Frontal cortex (tissue), 2 donors: ENCODE data around the genes PARP2, KLHL33, NDRG2 and SUPT16H.

DNA sequence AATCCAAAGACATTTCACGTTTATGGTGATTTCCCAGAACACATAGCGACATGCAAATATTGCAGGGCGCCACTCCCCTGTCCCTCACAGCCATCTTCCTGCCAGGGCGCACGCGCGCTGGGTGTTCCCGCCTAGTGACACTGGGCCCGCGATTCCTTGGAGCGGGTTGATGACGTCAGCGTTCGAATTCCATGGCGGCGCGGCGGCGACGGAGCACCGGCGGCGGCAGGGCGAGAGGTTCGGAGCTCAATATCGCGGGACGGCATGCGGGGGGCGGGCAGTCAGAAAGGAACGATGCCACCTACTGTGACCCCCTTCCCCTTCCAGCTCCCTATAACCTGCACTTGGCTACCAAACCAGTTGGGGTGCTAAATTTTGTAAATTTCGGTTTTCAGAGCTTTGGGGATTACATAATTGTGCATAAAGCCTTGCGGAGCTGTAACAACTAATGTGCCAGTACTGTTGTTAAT is at the start of gene PARP2:
PARP2 (plus strand) TSS at position 185 of the 470 bp plus-strand sequence.
- RAMPAGE, long total RNA, result no peak

DNA sequence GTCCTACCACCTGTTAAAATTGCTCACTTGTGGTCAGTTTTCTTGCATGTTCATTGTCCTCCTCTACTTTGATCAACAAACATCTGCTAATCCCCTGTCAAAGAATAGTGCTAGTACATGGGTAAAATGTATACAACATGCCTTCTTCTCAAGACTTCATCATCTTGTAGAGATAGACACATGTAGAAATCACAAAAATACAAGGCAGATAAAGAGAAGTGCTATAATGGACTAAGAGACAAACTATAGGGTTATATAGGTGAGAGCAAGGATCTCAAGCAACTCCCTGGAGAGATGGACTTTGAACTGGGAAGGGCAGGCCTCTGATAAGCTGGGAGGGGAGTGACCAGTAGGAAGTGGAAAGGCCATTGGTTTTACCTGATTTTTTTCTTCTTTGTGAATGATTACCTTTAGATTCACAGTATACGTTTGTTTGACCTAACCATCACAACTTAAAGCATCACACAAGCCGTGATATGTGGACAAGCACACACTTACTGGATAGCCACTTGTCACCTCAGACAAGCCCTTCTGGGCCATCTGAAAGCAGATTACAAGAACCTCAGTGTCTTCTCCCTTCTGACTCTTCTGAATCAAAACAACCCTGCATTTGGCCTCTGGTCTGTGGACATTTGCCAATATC is 5.2 kb upstream of the TEP1 start:
- RAMPAGE, long total RNA, result no peak

- RAMPAGE, long total RNA, result no peak
Measured at GRCh38 chr14:20419267-20419772, 6.0 kb upstream of the TEP1 start.

DNA sequence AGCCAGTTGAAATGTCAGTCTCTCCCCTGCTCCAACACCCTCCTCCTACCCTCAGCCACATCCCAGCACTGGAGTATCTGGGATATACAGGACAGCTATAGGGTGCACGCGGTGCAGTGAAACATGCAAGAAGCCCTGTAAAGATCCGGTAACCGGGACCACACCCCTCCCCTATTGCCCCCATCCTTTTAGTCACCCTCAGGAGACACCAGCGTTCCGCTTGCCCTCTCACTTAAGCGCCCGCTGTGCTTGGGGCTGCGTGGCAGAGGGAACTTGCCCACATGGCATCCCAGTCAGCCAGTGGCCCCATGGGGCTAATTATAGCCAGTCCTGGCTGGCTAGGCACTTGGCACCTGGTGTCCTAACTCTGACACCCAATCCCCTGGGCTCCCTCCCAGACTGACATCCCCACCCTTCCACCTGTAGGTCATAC is at the start of gene KLHL33:
KLHL33 (minus strand) TSS at position 264 of the 433 bp plus-strand sequence.
- RAMPAGE, long total RNA, result no peak

DNA sequence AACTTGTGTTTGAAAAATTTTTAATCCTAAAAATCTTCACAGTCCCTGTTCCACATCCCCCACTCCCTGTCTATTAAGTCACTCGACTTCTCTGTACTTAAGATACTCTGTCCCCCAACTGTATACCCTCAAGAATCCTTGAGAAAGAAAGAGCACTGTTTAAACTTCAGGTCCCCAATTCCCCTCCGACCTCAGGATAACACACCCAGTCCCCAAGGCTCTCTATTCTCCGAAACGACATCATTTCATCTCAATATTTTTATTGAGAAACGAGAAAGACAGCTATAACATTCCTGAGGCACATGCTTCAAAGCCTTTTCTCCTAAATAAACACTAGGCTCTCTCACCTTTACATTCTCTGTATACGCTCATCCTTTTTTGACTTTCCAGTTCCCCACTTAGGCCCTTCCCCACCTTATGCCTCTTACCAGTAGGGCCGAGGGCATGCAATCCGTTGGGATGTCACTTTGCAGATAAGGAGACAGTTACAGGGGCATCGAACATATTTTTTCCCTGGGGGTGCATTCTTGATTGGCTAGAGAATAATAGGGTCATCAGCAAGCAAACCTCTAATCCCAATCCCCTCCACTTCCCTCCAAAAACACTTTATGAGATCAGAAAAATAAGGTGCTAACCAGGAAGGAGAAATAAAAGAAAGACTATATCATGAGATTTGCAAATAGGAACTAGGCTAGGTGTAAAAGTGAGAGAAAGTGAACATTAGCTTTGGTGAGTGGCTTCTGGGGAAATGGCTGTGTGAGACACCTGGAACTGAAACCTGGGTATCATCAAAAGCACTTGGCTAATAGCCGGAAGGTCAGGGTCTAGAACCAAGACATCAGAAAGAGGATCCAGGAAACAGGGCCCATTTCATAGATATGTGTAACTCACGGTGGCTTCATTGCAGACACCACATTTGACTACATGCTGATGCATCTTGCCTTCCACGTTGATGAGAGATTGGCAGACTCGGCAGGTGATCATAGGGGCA is 1.2 kb downstream of the PIP4P1 start:
- RAMPAGE, long total RNA, result no peak

DNA sequence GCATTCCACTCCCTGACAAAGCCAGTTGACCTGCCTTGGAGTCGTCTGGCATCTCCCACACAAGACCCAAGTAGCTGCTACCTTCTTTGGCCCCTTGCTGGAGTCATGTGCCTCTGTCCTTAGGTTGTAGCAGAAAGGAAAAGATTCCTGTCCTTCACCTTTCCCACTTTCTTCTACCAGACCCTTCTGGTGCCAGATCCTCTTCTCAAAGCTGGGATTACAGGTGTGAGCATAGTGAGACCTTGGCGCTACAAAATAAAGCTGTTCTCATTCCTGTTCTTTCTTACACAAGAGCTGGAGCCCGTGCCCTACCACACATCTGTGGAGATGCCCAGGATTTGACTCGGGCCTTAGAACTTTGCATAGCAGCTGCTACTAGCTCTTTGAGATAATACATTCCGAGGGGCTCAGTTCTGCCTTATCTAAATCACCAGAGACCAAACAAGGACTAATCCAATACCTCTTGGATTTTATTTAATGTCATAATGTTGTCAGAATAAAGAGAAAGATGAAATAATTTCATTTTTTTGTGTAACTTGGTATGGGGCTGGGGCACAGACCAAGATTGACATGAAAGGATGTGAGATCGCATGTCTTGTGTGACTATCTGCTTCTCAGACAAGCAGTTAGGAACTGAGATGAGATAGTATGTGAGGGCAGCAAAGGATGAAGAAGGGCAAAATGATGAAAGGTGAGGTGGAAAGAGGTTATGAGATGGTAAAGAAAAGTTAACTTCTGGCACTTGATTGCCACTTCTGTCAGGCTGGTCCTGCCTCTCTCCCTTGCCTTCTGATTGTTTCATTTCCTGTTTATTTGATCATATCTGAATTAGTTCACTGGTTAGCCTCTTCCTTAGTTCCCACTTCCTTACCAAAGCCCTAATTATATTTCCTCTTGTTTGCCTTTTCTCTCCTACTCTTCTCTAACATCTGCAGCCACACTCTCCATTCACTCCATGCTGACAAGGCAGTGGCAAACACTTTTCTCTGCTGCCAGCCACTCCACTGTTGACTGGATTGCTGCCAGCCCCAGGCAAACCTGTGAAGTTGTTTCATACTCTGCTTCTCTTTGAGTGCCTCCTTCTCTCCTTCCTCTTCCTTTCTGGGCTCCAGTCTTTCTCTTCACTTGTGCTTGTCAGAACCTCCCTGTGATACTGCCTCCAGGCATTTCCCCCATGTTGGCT is 7.8 kb downstream of the PNP start:
- RAMPAGE, long total RNA, result no peak

DNA sequence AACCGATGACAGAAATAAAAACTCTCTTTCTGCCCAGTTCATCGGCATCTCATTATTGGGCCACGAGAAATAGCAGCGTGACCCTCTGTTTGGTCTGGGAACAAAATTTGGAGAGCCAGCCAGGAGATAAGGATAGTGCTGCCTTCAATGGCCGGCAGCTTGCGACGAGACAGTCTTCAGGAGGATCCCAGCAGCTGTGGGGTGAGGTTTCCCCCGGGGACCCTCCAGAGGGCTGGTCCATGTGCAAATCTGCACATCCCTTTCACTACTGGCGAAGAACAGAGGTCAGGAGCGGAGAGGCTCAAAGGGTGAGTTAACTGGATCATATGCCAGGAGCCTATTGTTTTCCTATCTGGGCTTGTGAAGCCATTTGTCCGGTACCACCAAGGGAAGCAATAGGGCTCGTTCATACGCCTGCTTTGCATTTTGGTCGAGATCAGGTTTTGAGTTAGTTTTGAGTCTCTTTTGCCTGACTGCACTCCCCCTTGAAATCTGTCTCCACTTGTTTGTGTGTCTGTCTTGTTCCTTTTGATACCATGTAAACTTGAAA is 4.8 kb downstream of the SLC39A2 start:
- RAMPAGE, long total RNA, result no peak

- RAMPAGE, long total RNA, result start-site peak on the minus strand at chr14:21025060-21025092, 806 and 277 reads in 2 replicates
Measured at GRCh38 chr14:21024515-21025135, at the start of gene NDRG2. Gene NDRG2 (minus strand): TSS chr14:21025061.

- RAMPAGE, long total RNA, result no peak
Measured at GRCh38 chr14:21061145-21061449, 3.5 kb downstream of the RNASE8 start.

DNA sequence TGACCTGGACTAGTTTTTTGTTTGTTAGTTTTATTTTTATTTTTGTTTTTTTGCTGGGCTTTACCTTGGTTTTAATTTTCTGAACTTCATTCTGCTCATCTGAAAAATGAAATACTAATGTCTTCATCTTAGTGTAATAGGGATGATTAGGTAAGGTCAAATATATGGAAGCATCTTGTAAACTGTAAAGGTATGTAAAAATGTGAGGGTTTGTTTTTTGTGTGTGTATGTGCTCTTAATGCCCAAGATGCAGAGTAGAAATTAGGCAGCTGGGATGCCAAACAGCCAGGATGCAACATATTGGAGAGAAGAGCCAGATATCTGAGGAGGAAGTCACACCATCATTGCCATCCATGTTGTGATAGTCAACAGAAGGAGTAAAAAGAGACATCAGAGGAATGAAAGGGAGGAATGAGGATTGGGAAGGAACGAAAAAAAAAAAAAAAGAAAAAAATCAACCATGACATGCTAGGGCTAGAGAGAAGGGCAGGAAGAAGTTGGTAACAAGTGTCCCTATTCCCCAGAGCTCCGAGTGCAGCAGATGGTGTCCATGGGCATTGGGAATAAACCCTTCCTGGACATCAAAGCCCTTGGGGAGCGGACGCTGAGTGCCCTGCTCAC is 11.9 kb downstream of the ZNF219 start:
- RAMPAGE, long total RNA, result no peak

DNA sequence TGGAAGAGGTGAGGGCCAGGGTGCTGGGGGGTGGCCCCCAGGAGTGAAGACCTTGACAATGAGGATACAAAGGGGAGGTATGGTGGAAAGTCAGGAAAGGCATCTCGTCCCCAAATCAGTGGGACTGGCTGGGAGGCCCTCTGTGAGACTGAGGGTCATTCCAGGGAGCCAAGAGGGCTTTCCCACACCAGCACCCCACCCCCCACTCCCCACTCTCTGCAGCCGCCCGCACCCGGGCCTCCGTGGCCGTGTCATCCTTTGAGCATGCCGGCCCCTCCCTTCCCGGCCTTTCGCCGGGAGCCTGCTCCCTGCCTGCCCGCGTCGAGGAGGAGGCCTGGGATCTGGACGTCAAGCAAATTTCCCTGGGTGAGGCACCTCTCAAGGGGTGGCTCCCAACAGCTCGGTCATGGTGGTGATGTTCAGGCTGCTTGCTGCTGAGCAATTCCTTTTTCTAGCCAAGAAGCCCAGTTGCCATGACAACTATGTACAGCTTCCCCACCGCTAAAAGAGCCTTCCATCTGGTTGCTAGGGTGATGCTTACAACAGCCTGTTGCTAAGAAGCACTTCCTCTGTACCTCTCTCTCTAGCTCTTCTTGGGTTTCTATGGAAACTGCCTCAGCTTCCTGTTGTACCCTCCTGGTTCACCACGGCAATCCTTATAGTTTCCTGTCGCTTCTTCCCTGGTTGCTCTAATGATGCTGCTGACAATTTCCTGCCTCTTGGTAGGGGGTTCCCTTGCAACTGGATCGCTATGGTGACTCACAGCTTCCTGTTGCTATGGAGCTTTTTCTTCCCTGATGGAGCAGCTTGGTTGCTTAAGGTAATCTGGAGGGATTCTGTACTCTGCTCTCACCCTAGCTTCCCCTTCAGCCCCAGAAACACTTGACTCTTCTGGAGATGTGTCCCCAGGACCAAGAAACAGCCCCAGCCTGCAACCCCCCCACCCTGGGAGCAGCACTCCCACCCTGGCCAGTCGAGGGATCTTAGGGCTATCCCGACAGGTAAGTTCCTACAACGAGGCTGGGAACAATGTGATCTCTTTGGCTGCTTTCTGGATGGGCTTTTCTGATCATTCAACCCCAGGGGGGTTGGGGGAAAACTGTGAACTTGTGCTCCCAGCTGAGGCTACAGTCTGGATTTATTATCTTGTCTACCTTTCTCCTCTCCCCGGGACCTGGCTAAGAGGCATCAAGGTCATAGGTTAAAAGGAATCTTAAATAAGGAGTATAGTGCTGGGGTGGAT is 10.9 kb downstream of the ZNF219 start:
- RAMPAGE, long total RNA, result no peak

GRCh38 chr14:21104452-21105171 is 3.7 kb downstream of the TMEM253 start:
- RAMPAGE, long total RNA, result no peak

- RAMPAGE, long total RNA, result no peak
Measured at GRCh38 chr14:21191745-21192343, 36.0 kb upstream of the OR5AU1 start.

- RAMPAGE, long total RNA, result no peak
Measured at GRCh38 chr14:21192490-21193048, 36.7 kb upstream of the OR5AU1 start.

DNA sequence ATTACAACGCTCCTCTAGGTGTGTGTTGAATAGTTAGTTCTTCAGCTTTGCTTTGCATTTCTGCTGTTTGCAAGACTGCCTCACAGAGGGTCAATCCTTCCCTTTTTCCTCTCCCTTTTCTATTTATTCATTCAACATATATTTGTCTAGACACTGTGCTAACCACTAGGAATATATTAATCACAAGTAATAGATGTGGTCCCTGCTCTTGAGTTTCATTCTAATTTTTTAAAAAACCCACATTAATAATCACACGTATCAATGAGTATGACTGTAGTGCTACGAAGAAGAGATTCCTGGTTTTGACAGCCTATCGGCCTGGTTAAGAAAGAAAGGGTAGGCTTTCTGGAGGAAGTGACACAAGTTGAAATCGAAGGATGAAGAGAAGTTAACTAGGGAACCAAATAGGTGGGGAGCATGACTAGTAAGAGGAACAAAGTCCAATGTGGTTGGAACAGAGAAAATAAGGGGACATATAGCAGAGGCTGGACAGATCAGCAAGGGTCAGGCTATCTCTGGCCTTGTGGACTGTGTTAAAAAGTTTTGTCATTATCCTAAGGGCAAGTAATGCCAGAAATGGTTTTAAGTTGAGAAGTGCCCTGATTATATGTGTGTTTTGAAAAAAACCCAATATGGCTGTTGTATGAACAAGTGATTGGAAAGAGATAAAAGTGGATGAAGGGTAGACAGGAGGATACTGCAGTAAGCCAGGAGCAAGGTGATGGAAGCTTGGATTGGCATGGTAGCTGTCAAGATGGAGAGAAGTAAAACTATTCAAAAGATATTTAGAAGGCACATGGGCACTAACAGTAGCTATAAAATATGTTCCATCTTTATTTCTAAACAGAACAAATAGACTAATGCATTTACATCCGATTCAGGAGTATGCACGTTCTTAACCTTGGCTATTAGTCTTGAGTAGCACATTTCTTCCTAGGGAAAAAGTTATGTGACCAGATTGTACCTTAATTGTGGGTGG is 46.6 kb upstream of the OR5AU1 start:
- RAMPAGE, long total RNA, result no peak

DNA sequence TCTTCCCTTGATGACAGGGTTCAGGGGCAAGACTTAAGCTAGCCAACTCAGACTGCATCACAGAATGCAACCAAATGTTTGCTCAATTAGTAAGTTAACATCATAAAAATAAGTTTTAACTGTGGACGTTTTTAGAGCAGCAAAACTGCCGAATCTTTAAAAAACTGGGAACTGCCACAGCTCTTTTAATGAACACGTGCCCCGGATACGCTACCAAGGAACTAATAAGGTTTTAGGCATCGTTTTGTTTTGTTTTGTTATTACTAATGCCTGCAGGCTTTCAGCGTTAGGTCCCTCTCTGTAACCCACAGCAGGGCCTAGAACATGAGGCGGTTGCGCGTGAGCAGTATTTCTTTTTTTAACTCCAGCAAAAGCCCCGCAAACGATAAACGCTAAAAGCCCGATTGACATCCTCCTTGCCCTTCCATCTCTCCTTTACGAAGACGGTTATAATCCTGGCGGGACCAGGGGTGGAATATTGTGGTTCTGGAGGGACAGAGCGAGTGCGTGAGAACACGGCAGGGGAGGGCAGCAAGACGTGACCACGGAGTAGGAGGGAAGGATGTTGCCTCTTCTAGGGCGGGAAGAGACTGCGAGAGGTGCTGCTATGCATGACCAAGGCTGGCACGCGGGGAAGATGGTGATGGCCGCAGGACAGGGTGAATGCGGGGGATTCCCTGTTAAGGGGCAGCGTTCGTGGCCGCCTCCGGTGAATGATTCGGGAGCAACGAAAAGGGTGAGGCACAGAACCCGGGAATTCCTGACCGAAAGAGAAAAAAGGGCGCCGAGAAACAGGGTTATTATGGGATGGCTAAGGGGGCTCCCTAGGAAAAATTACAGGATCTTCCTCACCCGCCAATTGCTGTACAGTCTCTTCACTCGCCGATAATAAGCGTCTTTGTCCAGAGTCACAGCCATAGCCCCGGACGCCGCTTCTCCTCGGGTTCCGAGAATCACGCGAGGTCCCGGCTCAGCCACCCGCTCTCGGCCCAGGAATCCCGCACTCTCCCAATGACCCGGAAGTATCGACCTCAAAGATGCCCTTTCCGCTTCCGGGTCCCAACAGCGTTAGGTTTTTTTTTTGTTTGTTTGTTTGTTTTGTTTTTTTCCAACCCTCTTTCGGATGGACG is at the start of gene SUPT16H:
SUPT16H (minus strand) TSS at position 1,010 of the 1,130 bp plus-strand sequence.
- RAMPAGE, long total RNA, result start-site peak on the minus strand centred at position 977 of the sequence, 73 bp wide, 2,056 and 265 reads in 2 replicates

- RAMPAGE, long total RNA, result no peak
Measured at GRCh38 chr14:21384140-21384931, 517 bp upstream of the SUPT16H start.

DNA sequence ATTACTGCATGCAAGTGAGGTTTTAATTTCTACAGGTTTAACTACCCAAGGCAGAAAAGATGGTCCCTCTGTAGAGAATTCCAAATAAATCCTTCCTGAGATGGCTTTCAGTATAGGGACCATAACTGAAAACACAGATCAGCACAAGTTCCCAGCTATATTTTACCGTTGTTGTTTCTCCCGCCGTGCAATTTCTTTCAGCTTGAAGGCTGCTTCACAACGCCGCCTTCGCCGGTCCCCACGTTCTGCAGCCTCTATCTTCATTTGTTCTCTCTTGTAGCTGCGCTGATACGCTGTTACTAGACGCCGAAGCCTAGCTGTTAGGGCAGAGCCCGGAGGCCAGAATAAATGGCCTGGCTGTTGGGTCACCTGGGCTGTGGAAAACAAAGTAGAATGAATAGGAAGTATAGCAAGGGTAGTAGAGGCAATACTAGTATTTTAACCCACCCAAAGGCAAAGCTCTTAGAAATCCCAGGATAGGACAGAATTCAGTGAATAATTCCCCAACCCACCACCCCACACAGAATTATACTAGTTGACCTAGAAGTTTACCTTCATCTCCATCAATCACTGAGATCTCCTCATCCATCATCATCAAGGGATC is 11.0 kb upstream of the SUPT16H start:
- RAMPAGE, long total RNA, result no peak

DNA sequence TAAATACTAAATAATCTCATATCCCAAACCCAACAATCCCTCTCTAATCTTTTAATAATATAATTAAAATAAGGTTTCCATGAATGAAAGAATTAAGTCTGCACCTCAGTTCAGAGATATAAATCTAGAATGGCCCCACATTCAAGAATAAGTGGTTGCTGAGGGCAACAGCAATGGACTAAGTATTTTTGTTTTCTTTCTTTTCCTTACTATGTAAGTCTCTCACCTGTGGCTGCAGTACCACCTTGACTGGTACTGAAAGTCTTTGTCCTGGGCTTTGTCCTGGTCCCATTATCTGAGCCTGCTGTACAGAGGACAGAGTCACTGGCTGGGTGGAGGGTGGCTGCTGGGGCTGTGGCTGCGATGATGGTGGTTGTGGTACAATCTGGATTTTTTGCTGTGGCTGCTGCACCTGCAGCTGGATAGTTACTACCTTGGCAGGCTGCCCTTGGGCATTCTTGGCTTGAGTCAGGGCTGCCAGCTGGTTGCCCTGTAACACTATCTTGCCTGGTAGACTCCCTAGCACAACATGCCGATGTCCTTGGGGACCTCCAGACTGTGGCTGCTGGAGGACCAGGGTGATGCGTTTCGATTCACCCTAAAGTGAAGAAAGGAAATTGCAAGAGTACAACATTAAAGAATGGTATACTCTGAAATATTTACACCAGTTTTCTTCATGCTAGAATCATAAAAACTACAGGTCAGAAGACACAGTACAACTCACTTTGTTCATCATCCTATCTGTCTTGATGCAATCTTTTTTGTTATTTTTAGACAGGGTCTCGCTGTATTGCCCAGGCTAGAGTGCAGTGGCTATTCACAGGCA is 27.0 kb downstream of the CHD8 start:
- RAMPAGE, long total RNA, result no peak

DNA sequence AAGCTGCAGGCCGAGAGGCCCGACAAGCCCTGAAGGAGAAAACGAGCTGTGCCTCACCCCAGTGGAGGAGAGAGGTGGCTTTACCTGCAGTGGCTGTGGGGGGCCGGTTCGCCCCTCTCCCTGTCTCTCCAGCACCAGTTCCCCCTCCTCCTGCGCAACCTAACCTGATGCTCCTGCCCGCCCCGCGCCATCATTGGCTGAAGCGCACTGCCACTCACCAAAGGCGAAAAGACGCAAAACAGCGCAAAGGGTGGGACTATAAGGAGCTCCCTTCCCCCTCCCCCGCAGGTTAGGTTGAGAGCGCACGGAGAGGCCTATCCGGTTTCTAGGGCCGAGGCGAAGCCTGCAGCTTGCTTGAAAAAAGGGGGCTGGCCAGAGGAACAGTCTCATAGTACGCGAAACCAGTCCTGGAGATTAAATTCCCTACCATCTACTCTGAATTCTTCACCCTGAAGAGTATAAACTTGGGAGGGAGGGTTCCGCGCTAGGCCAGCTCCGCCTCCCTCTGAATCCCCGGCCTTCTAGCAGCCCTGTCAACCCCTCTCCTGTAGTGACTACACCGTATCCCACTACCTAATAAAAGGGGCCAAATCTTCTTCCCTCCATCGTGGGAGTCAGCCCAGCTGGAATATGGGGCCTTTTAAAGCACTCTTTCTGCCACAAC is 18.7 kb downstream of the CHD8 start:
- RAMPAGE, long total RNA, result no peak